Measurements from ENCODE around the genes DEFB132, SLC52A3, ANGPT4 and RAD21L1.

DNA sequence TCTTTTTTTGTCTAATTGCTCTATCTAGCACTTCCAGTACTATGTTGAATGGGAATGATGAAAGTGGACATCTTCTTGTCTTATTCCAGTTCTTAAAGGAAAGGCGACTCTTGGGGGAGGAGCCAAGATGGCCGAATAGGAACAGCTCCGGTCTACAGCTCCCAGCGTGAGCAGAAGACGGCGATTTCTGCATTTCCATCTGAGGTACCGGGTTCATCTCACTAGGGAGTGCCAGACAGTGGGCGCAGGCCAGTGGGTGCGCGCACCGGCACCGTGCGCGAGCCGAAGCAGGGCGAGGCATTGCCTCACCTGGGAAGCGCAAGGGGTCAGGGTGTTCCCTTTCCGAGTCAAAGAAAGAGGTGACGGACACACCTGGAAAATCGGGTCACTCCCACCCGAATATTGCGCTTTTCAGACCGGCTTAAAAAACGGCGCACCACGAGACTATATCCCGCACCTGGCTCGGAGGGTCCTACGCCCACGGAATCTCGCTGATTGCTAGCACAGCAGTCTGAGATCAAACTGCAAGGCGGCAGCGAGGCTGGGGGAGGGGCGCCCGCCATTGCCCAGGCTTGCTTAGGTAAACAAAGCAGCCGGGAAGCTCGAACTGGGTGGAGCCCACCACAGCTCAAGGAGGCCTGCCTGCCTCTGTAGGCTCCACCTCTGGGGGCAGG lies 12.4 kb upstream of the DEFB126 start:
- RRBS = no CpG with 5 or more reads among the region's 37 CpGs

DNA sequence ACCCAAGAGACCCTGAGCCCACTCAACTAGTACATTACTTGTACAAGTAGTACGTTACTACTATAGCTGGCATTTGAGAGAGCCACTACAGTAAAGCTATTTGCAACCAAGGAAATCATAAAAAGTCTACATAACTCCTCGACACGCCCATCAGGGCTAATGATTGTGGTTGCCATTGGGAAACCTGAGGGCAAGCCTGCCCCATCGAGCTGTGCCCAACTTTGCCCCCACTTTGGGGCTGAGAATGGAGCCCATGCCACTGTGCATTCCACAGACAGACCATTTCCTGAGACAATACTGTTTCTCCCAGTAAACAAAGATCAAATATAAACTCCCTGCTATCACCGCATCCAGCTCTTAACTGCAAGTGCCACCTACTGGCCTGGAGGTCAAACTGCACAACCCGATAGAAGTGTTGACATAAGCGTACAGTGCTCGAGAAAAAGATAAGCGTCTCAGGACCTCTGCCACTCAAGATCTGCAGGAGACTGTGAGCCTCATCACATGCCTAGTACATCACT lies 4.8 kb upstream of the DEFB126 start:
- RRBS = no CpG with 5 or more reads among the region's 9 CpGs

DNA sequence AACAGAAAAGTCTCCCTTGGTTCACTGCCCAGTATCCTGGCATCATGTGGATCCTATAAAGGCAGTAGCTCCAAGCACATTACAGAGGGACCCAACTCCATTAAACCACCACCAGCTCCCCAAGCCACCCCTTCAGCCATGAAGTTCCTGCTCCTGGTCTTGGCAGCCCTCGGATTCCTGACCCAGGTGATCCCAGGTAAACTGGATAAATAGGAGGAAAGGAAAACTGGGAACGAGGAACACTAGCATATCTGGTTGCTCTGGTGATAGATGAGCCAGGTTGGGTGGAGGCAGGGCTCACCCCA lies at the start of gene DEFB132:
Gene DEFB132, plus strand, starts transcription at position 84 of the 305 bp plus-strand sequence.
- RRBS = no CpG with 5 or more reads among the region's 2 CpGs

DNA sequence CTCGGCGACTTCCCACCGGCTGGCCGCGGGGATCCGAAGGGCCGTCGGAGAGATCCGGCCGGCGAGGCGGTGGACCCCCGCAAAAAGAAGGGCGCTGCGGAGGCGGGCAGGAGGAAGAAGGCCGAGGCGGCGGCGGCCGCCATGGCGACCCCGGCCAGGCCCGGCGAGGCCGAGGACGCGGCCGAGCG lies 366 bp downstream of the ZCCHC3 start:
- RRBS = 2% methylated on average over 13 of the region's 30 CpGs

GRCh38 chr20:310222-310800 lies 12.9 kb downstream of the ZCCHC3 start:
- RRBS = 5% methylated on average over 6 of the region's 24 CpGs

- RRBS = no CpG with 5 or more reads among the region's 16 CpGs
Observed at GRCh38 chr20:332235-333526, 7.3 kb downstream of the SOX12 start.

GRCh38 chr20:409369-410359 lies 1.6 kb downstream of the RBCK1 start:
- RRBS = no CpG with 5 or more reads among the region's 14 CpGs

GRCh38 chr20:602364-602962 lies 7.6 kb downstream of the TCF15 start:
- RRBS = no CpG with 5 or more reads among the region's 8 CpGs

DNA sequence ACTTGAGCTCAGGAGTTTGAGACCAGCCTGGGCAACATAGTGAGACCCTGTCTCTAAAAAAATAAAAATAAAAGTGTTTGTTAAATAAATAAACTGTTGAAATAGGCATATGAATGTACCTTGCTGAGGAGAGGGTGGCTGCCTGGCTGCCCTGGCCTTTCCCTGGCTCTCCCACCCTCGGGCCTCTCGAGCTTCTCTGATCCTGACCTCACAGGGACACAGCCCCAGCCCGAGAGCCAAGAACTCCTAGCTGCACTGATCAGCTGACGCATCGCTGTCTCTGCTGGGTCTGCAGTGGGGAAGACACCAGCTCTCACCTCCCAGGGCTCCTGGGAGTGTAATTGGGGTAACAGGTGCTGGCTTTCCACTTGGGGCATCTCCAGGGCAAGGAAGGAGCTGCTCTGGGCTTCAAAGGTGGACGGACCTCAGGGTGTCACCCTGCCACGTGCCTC lies 7.0 kb downstream of the TCF15 start:
- RRBS = no CpG with 5 or more reads among the region's 7 CpGs

- RRBS = no CpG with 5 or more reads among the region's 39 CpGs
Observed at GRCh38 chr20:609214-609824, 790 bp downstream of the TCF15 start.

DNA sequence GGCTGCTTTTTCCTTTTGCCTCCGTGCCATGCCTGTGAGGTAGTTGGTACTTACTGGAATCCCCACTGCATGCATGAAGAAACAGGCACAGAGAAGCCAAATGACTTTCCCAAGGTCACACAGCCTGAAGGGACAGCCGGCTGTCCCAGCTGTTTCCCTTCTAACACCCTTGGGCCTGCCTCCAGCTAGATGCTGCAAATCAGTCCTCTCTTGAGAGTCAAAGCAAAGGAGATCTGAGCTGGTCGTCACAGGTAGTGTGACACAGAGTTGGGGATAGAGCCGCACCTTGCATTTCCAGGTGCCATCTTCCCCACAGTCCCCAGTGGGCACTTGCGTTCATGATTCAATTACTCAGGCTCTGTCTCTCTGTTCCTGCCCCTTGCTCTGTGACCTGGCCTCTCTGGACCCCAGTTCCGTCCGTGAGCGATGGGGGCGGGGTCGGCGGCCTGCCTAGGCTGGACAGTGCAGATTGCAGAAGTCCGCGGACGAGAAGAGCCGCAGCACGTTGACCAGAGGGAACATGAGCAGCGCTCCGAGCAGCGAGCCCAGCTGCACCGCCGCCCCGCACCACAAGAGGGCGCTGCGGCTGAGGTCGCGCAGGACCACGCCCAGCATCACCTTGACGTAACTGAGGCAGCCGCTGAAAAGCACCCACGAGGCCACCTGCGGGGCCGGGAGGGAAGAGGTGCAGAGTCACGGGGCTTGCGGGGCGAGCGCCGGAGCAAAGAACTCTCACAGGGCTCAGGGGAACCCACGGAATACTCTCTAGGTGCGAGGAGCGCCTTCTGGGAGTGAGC lies 7.5 kb downstream of the SLC52A3 start:
- RRBS = 53% methylated on average over 6 of the region's 40 CpGs

DNA sequence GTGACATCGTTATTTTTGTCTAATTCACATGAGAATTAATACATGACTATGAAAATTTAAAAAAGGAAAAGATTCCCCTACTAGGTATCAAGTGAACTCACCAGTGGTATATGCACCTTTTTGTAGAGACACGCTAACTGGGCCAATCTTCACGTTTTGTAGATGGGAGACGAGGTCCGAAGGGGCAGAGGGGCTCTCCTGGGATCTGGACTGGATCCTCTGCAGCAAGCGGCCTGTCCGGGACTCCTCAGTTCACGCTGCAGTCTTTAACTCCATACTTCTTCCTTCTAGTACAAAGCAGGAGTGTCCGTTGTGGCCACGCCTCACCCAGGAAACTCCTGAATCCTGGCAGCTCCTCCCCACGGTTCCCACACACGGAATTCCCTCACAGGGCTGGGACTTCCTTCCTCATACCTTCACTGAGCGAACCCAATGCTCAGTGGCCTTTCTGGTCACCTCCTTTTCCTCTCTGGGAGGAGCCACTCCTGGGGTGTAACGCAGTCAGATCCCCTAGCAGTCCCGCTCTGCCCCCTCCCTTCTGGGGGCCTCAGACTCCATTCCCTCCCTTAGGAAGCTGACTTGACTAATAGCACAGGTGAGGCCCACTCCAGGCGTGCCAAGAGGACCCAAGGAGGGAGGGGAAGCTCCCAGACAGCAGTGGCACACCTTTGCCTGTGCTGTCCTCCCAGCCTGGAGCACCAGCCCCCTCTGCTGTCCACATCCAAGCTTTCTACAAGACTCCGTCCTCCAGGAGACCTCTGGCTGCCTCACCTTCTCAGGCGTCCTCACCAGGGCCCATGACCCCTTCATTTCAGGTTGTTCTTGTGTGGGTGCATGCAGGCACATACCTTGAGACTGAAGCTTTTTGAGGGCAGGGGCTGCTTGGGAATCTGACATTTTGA lies at the start of gene SLC52A3:
Gene SLC52A3, minus strand, starts transcription at position 305 of the 902 bp plus-strand sequence.
- RRBS = no CpG with 5 or more reads among the region's 18 CpGs

- RRBS = 59% methylated on average over 8 of the region's 38 CpGs
Observed at GRCh38 chr20:845313-845966, 11.9 kb downstream of the FAM110A start.

- RRBS = no CpG with 5 or more reads among the region's 15 CpGs
Observed at GRCh38 chr20:916023-916618, at the start of gene ANGPT4. Gene ANGPT4, minus strand, starts transcription at chr20:916334.

DNA sequence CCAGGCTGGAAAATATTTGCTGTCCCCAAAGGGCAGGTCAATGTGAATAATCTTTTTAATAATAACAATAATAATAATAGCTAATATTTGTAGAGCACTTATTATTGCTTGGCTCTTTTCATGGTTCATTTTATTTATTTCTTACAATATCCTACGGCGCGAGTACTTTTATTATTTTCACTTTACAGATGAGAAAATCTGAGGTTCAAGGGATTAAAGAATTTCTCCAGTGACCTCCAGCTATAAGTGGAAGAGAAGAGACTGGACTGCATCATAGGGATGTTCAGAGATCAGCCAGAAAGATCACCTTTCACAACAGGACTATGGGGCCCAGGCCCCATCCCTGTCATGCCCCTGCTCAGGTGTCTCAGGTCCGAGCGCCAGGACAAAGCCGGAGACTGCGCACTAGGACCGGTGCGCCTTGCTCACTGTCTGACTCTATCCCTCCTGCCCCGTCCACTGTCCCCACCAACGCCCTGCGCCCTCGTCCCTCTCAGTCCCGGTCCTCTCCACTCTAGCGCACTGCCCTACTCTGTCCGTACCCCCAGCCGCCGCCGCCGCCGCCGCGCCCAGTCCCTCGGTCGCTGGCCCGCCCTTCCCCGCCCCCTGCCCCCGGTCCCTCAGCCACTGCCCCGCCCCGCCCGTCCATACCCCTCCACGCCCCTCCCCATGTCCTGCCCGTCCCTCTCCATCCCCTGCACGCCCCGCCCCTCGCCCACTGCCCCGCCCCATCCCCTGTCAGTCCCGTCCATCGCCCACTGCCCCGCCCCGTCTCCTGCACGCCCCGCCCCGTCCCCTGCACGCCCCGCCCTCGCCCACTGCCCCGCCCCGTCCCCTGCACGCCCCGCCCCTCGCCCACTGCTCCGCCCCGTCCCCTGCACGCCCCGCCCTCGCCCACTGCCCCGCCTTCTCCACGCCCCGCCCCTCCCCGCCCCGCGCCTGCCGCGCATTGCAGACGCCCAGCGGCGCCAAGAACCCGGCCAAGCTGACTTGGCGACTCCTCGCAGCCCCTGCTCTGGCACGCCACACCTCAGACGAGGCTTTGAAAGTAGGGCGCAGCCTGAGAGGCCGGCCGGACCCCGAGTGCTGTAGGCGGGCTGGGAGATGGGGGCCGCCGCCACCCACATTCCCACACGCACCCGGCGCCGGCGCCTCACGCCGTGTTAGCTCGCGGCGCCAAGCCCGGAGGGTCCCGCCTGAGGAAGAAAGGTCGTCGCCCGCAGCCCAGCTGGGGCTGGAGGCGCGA lies at the start of gene RAD21L1:
Gene RAD21L1, plus strand, starts transcription at position 952 of the 1,246 bp plus-strand sequence.
- RRBS = 2% methylated on average over 21 of the region's 97 CpGs

GRCh38 chr20:1391558-1392414 lies 1.1 kb downstream of the FKBP1A start:
- RRBS = no CpG with 5 or more reads among the region's 16 CpGs

GRCh38 chr20:1493570-1493980 lies 2.4 kb upstream of the SIRPB2 start:
- RRBS = no CpG with 5 or more reads among the region's 4 CpGs

GRCh38 chr20:1663856-1664227 lies 6.3 kb upstream of the SIRPG start:
- RRBS = no CpG with 5 or more reads among the region's 3 CpGs

DNA sequence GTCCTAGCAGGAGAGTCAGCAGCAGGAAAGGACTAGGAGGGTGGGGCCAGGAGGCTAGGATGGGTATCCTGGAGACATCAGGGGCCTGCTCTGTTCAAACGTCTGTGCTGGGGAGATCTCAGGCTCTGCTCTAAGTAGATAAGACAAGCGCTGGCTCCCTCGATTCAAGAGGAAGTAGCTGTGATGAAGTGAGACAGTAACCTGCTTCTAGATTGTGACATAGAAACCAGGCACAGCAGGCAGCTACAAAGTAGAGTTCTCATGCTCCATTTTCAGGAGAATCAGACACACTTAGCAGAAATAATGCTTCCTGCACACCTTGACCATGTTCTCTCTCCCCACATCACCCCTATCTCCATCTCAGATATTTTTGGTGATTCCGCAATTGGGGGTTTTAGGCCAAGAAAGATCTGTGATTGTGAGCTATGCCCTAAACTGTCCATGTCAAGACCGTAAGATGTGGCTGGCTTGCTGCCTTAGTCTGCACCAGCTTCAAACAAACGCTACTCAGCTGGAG lies 50.6 kb upstream of the SIRPG start:
- RRBS = no CpG with 5 or more reads among the region's 6 CpGs

DNA sequence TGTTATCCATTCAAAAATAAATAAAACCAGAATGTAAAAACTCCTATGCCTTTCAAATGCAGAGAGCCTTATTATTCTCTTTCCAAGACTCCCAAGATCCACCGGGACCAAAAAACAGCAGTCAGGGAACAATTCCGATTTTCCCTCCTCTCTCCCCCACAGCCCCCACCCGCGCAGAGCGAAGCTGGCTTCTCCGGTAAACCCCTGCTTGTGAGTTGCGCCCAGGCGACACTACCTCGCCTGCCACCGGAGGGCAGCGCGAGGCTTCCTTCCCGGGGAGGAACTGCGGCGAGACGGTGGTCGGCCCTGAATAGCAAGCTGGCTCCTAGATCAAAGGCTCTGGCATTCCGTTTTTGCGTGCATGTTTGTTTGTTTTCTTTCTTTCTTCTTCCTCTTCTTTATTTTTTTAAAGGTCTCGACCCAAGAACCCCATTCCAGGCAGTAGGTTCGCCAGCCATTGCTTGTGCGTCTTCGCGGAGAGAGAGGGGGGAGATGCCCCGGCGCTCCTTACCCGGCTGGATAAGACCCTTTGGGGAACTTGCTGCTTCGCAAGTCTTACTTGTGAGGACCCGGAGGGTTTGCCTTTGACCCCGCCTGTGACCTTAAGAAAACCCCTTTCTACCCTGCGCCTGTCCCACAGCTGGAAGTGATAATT lies 92.8 kb upstream of the SIRPA start:
- RRBS = 4% methylated on average over 10 of the region's 31 CpGs

Data from GM12892 (cell line).